Left cardiac atrium (tissue), 1 donor: Measurements from ENCODE around the gene NDUFB11.

- PRO-cap: no peak
Measured at GRCh38 chrX:41020337-41020800, 64.9 kb upstream of the USP9X start.

- PRO-cap: no peak
Measured at GRCh38 chrX:41085968-41087096, 1.1 kb downstream of the USP9X start.

DNA sequence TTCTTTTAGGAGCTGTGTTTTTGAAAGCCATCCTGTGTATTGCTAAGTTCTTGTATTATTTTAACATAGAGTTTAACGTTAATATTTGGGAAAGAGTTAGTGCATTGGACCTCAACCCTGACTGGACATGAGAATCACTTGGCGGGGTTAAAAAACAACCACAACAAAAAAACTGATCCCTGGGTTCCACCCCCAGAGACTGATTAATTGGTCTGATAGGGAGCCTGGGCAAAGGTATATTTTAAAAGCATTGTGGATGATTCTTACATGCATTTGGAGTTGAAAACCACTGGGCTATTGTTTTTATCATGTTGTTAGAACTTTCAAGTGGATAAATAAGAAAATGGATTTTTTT, 3.5 kb downstream of the USP9X start:
- PRO-cap: no peak

GRCh38 chrX:41157519-41158239, 72.4 kb downstream of the USP9X start:
- PRO-cap: no peak

DNA sequence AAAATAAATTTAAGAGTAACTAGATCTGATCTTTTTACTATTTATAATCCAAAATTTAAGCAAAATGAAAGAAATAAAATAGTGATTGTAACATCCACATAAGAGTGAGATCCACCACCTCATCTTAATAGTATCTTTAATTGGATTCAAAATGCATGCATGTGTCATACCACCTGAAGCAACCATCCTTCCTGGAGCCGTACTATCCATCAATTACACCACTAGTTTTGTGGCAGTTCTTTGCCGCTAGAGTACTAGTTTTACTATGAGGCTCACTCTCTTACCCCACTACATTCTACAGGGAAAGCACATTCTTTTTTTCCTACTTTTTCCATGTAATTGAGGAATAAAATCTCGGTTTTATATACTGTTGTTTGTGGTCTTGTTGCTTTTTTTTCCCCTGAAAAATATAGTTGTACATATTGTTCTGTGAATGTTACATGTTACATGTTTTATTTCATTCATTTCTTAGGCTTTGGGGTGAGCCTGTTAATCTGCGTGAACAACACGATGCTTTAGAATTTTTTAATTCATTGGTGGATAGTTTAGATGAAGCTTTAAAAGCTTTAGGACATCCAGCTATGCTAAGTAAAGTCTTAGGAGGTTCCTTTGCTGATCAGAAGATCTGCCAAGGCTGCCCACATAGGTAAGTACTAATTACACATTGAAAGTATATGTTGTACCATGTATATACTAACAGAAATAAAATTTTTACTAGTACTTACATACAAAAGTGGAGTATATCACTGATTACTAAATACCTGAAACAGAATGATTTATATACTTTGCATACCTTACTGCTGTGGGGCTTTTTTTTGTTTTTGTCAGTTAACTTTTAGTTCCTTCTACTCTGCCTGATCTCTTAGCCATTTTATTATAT, 123.7 kb upstream of the DDX3X start:
- PRO-cap: no peak

- PRO-cap: no peak
Measured at GRCh38 chrX:41351811-41352936, 18.2 kb downstream of the DDX3X start.

DNA sequence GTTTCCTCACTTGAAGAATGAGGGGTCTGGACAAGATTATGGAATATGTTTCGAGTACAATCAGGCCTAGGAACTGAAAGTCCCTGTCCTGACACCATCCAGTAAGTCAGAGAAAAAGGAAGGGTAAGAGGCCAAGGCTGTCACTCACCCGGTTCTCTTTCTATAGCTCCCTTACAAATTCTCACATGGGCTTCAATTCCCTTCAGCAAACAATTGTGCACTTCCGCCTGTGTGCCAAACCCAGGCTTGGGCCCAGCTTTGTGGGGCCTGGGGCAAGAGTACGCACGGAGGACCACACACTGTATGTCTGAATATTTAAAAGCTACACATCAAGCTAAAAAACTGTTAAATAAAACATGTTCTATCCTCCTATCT, 4.0 kb upstream of the NYX start:
- PRO-cap: no peak

DNA sequence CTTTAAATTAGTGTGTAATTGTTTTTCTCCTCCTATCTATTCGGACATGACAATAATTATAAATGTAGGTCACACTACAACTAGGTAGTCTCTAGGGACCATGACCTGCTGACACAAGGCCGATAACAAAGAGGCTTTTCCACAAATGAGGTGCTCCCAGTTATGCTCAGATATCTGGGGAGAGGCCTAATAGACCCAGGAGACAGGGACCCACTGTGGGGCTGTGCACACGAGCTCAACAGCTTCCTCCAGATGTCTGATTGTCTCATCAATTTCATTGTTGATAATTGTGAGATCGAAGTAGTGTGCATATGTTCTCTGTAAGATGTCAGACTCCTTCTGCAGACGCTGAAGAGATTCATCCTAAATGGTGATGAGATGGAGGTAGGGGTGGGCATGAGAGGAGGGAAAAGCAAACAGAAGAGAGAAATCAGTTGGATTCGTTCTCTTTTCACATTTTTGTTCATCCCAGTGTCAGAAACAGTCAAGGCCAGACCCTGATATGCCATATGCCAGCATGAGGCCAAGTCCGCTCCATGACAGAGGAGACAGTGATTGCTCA, 73.2 kb downstream of the NYX start:
- PRO-cap: no peak

GRCh38 chrX:43660910-43662086, 5.2 kb downstream of the MAOA start:
- PRO-cap: no peak

GRCh38 chrX:43716868-43717893, 61.1 kb downstream of the MAOA start:
- PRO-cap: no peak

DNA sequence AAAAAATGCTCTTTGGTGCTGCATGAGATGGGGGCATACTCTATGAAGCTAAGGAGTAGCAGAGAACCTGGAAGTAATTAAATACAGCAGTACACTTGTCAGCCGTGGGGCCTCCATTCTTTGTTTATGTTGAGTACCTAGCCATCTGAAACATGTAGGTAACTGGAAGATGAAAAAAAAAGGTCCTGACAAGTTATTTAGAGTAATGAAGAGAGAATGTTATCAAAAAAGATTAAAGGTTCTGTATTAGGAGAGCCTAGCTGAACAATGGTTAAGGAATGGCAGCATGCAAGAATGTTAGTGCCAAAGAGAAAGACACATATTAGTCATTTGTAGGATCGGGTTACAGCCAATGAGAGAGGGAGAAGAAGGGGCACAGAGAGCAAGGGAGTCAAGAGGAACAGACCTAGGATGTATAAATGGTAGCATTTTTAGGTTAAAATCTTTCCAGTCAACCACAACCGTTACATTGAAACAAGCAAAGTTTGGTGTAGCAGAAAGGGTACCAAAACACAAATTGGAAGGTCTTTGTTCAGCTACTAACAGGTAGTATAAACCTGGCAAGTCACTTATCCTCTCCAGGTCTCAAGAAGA, 316.7 kb upstream of the DIPK2B start:
- PRO-cap: no peak

GRCh38 chrX:45771063-45771591, 570.5 kb upstream of the DIPK2B start:
- PRO-cap: unidirectional peak, minus-strand start at chrX:45771252

DNA sequence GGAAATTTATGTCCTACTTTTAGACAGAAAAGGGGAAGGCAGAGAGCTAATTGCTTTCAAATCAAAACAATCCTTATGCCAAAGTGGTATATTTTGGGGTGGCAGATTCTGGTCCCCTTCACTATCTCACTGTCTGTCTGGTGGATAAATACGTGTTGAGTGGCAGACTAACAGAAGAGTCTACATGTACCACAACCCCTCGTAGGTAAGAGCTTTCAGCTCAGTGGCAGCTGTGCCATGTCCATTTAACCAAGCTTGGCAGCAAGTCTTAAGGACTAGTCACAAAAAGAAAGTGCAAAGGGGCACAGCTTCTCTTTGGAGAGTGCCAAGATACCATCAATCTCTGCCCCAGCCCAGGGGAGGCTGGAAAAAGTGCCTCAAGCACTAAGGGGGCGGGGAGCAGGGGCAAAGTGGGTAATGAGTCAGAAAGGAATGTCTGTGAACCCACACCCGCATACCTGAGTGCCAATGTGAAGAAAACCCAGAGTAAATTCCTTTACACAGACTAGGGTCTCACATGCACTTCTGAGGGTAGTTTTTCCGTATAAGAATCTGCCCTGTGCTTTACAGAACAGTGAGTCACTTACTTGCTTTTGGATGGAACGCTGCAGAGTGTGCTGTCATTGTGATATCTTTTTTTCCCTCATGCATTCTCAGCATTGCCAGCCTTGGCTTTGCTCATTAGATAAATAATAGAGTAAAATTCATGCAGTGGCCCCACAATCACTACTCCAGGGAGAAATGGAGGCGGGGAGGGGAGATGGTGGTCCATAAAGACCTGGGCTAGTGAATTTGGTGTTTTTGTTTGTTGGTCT, 121.7 kb upstream of the KRBOX4 start:
- PRO-cap: no peak

- PRO-cap: no peak
Measured at GRCh38 chrX:46485650-46486291, 38.7 kb downstream of the KRBOX4 start.

DNA sequence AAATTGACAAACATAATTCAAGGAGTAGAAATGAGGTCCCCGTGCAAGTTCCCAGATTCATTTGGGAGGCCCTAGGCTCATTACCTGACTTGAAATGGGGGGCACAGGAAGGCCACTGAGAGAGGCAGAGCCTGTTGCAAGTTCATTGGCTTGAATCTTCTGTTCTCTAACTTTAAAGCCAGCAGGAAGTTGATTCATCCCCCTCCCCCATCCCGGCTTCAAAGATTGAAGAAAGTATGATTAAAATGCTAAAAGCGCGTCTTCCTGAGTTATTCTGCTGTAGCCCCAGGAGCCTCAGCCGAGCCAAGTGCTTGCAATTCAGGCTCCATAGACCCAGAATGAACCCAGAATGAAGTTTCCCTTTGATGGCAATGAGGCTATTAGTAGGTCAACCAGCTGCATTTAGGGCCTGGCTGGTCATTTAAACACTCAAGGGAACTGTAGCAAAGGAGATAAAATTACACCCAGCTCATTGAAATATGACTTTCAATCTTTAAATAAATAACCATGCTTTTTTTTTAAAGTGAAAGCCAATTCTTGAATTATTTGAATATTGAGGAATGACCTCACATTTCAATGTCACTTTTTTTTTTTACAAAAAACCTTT, 14.8 kb downstream of the CHST7 start:
- PRO-cap: no peak

DNA sequence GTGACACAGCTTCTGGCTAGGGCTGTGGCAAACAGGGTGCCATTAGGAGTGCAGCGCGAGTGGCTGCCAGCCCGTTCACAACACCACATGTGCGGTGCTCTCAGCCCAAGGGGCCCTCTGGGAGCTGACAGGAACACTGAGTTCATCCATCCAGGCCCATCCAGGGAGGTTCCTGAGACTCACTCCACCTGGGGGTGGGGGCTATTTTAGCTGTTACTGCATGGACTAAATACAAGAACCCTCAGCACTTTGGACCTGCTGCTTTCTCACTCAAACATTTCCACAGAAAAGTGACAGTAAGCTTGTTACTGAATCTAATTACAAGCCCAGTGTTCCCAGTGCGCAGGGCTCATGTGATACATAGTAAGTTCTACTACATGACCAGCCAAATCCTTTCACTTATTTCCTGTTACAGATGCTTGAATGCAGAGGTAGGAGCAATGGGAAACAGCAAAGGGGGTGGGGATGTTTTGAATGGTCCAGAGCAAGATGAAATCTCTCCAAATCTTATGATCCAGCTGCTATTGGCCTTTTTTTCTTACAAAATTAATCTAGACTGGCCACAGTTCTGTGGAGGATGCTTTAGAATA, 55.7 kb downstream of the CHST7 start:
- PRO-cap: no peak

- PRO-cap: no peak
Measured at GRCh38 chrX:46903567-46904012, 8.6 kb upstream of the JADE3 start.

GRCh38 chrX:47144578-47144958, at the start of gene NDUFB11:
Gene NDUFB11 (minus strand): TSS chrX:47144702.
- PRO-cap: bidirectional peak, plus-strand start at chrX:47144813, minus-strand start at chrX:47144692

- PRO-cap: no peak
Measured at GRCh38 chrX:47146069-47146938, 1.3 kb downstream of the RBM10 start.

DNA sequence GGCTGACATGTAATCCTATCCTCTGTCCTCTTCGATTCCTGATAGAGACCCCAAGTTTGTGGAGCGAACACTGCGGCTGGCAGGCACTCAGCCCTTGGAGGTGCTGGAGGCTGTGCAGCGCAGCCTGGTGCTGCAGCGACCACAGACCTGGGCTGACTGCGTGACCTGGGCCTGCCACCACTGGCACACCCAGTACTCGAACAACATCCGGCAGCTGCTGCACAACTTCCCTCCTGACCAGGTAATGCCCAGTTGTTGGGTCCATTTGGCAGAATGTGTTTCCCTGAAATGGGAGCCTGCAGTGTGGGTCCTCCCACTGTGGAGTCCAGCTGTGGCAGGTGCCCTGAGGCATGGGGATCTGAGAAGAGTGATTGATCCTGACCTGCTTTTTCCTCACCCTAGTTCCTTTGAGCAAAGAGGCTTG, 8.6 kb upstream of the CDK16 start:
- PRO-cap: no peak